Metastatic Pancreatic Carcinoma in the Ovary (tissue), 1 donor: ENCODE results near the genes CSHL1 and LRRC37A3.

GRCh38 chr17:63786866-63787316 lies 12.9 kb downstream of the DDX42 start:
- PRO-cap: no peak

- PRO-cap: no peak
Observed at GRCh38 chr17:63831202-63832345, 4.1 kb upstream of the FTSJ3 start.

DNA sequence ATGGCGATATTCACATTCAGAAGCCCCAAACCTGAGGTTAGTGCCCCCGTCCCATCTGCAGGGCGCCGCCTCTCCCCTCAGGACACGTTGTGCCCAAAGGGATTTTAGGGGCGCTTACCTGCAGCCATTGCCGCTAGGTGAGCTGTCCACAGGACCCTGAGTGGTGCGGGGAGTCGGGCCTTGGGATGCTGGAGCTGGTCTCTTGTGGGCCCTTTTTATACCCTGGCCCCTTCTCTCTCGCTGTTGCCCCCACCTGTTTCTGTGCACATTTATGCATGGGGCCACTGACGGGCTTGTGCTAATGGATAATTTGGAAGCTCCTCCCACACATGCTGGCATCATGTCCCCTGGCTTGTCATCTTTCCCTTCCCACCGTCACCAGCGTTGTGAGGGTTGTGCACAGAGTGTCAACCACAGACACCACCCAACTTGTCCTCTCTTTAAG lies at the start of gene CSHL1:
CSHL1 (minus strand) TSS at position 190 of the 445 bp plus-strand sequence.
- PRO-cap: no peak

GRCh38 chr17:63934718-63935055 lies 2.6 kb upstream of the CD79B start:
- PRO-cap: no peak

GRCh38 chr17:64054221-64054790 lies 33.9 kb upstream of the ICAM2 start:
- PRO-cap: no peak

- PRO-cap: no peak
Observed at GRCh38 chr17:64216304-64217121, 46.5 kb downstream of the TEX2 start.

DNA sequence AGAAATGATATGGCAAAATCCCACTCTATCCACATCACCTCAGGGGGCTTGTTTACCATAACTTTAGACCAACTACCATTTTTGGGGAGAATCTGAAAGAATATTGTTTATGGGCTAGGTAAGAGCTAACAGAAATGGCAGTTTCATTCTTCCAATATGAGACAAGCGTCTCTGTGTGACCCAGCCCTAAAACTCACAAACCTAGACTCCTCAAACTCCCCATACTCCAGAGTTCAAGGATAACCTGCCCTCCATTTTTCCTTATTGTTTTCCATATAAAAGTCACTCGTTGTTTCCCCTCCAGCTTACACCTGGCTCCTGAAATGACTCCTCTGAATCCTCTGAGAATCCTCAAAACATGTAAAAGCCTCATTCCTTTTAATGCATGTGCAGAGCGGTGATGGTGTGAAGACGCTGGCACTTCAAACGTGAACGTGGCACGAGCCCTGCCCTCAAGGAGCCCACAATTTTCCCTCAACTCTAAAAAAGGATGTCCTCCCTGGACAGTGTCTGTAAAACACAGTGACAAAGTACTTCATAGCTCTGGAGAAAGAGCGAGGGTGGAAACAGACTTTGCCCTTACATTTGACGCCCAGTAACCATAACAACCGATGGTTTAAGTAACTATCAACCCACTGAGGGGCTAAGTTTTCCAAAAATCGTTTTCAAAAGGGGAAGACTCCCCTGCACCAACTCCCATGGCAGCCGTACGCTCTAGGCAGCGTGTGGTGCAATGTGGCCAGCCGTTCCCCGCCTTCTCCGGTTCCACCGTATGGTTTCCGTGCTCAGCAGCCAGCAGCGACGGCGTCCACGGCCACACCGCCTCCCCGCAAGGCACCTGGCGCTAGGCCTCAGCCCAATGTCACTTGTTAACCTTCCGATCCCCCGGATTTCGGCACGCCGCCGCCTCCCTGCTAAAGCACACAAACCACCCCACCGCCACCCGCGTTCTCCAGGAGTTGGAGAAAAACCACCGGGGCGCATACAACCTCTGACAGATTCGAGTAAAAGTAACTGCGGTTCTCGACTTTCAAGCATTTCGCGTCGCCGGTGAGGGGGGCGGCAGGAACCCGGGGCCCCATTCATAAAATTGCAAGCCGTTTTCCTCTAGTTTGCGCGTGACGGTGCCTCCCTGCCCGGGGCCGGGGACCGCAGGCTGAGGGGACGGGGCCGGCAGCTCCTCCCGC lies 929 bp downstream of the TEX2 start:
- PRO-cap: no peak

DNA sequence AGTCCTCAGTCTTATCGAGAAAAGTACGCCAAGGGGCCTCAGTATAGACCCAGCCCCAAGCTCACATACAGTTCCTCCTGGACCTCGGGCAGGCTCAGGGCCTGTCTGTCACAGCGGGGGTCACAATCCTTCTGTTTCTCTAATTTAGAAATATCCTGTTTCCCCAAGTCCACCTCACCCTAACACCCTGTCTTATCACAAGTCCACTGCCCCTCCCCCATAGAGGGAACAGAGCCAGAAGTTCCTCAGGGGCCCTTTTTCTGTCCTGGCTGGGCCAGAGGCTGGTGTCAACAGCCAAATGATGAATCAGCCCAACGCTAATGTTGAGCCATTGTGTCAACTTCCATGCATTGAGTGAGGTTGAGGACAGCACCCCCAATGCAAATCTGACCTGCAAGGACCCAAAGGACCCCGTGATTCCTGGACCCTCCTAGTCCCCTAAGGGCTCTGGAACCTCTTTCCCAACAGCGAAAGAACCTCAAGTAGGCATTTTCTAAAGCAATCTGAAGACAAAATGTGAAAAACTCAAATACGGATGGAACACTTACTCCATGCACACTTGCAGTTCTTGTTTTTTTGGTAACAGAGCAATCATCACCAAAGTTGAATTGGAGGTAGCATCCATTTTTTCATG lies 58.6 kb downstream of the PECAM1 start:
- PRO-cap: no peak

DNA sequence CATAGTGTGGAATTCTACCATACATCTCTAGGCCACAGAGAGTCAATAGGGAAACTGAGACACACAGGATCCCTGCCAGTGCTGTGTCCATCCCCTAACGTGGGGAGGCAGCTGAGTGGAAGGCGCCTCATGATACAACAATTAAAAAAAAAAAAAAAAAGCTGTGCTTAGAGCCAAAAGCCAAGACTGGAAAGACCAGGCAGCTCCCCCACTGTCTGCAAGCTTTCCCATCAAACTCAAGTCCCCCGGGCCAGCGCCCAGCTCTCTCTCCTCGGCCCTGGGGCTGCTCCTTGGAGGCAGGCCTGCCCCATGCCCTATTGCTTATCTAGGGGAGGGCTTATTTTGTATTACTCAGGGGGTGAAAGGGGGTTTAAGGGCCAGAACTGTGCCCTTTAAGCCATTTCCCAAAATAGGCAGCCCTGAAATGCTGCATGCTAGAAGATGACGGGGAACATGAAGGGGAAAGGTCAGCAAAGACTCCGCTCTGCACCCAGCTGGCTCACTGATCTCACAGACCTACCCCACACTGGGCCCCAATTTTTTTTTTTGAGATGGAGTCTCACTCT lies 56.6 kb downstream of the PECAM1 start:
- PRO-cap: no peak

DNA sequence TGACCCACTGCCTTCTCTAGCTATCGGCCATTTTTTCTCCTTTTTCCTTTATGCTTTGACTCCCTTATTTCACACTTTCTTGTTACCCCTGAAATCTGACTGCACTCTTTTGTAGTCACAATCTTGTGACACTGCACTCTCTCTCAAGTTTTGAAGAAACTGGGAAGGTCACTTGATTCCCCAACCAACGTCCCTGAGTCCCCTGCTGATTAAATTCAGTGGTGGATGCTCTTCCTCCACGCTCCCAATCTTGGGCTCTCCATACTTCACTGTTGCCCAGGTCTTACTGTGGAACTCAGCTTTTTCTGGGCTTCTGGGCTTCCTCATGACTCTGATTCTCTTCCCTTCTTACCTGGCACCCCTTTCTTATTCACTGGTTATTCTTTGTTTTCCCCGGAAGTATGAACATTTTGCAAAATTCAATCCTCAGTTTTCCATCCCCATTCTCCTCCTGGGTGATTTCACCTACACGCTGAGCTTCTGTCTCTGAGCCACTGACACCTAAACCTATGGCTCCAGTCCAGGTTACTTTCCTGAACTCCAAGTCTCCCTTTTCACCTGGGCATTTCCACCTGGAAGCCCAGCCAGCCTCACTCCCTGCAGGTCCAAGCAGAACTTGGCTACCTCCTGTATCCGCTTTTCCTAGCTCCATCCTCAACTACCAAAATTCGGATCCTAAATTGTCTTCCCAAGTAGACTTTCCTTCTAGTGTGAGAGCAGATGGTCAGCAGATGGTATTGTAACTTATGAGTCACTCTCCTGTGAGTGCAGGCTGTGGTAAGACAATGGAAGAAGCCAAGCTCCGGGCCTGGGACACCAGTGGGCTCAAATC lies 33.6 kb downstream of the PECAM1 start:
- PRO-cap: no peak

DNA sequence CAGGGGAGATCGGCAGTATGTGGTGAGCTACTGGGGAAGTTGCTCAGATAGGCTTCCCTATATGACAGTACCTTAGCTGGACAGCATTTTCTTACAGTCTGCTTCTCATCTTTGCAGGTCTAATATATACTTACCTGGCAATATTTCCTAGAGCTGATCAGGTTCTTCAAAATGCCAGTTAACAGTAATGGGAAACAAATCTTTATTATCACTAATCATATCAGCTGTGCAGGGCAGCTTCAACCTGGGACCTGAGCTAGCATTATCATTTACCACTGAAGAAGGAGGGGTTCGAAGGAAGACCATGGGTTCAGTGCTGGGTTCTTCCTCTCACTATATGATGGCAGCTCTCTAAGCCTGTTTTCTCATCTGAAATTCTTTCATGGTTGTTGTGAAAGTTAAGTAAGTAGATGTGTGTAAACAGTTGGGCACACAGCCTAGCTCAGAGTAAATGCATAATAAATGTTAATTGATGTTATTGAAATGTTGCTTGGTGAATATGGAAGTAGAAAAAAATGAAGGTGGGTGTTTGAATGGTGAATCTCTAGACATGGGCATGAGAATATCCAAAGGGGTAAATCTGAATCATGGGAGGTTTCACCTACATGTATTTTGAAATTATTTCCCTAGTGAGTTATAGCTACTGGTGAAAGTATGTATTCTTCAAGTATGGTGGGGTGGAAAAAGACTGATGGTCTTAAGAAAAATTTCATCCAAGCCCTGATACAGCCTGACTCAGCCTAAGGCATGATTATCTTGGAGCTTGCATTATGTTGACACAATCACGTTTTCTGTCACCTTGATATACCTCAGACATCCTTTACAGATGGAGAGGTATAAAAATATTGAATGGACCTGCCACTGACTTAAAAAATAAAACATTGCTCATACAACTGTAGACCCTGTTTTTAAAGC lies 9.1 kb downstream of the CEP95 start:
- PRO-cap: no peak

DNA sequence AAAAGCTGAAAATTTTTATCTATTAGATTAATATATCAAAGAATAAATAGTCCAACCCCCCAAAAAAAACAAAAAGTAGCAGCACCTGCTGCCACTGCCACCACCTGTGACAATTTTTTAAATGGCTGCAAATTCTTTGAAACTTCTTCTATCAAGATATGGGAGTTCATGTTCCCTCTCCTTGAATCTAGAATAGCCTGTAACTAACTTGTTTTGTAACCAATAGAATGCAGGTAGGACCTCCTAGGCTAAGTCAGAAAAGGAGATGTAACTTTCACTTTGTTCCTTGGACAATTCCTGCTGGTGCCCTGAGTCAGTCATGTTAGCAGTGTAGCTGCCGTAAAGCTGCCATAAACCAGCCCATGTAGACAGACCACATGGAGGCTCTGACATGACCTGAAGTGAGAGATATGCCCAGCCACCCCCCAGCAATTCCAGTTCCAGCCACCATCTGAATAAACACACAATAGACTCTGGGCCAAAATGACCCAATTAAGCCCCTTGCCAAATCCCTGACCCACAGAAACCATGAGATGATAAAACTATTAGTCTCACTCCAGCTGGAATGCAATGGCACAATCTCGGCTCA lies 20.7 kb downstream of the SMURF2 start:
- PRO-cap: no peak

GRCh38 chr17:64661759-64662146 lies 354 bp downstream of the SMURF2 start:
- PRO-cap: bidirectional peak, plus-strand start at chr17:64662102, minus-strand start at chr17:64662082

GRCh38 chr17:64708884-64709475 lies 46.9 kb upstream of the SMURF2 start:
- PRO-cap: unidirectional peak, plus-strand start at chr17:64709269

DNA sequence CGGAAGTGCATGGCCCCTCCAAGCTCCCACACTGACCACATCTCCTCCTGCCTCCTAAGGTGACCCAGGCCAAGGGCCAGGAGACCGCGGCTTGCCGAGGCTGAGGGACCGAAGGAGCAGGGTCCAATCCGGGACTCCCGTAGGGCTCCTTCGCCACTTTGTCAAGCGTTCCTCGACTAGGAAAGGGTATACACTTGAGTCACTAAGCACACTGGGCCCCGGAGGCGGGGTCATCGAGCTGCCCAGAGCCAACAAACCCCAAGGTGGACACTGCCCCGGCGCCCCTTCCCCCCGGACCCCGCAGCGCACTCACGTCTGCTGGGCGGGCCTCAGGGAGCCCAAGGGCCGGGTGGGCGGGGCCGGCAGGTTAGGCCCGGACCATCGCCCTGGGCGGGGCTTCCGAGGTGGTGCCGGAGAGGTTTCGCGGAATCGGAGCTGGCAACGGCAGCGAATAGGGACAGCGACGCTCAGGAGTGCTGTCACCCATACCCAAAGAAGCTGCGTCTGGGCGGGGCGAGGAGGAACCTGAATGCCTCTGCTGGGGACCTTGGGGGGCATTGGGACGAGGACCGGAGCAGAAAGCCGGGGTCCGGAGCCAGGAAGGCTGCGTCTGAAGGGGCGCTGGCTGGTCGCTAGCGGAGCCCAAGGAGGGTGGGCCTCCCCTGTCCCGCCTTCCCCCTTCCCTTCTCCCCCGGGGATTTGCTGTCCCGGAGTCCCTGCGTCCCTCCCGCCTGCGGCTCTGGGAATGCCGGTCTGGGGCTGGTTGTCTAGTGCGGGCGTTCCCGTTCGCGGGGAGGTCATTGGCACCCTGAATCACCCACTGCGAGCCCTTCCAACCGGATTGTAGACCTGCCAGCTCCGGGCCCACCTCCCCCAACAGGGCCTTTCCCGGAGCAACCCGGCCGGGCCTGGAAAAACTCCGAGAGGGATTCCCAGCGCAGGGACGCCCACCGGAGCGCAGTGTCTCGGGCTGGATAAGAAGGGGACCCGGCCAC lies 118.2 kb upstream of the SMURF2 start:
- PRO-cap: bidirectional peak, plus-strand start at position 438 of the sequence, minus-strand start at position 305 of the sequence

GRCh38 chr17:64808294-64809072 lies 110.8 kb downstream of the LRRC37A3 start:
- PRO-cap: no peak

- PRO-cap: bidirectional peak, plus-strand start at chr17:64919620, minus-strand start at chr17:64919468
Observed at GRCh38 chr17:64919306-64920227, at the start of gene LRRC37A3. TSS of gene LRRC37A3 (minus strand) at chr17:64919478.

GRCh38 chr17:64969926-64970489 lies 50.7 kb upstream of the LRRC37A3 start:
- PRO-cap: no peak

DNA sequence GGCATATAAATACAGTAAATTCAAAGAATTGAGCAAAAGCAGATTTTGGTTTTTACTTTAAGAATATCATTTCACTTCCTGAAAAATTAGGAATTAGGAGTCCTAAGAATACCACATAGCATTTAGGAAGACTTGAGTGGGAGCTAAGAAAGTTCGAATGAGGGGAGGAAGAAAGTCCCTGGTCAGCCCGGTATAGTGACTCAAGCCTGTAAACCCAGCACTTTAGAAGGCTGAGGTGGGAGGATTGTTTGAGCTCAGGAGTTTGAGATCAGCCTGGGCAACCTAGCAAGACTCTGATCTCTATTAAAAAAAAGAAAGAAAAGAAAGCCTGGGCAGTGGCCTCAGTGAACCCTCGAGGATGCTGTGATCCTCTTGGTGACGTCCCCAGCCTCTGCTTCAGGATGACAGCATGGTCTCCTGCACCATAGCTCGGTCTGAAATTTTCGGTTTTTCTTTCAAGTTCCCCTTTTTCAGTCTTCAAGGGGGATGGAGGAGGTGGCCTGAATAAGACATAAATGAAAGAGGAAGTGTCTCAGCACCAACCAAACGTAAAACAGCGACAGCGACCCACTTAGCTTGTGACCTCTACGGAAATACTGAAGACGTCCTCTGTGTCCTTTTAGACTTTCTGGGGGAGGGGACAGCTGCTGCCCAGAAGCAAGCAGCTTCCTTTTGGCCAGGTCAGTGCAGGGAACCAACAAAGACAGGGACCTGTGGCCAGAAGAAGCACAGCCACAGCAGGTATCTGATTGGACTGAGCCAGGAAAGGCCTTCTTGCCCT lies 66.5 kb upstream of the LRRC37A3 start:
- PRO-cap: unidirectional peak, minus-strand start at position 302 of the sequence

DNA sequence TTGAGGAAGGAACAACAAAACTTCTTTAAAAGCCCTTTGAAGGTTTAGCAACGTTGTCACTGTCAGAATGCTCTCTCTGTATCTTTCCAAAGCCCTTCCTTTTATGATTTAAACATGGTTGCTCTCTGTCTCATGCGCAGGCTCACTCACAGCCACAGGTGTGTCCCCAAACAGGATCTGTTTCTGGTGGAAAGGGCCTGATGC lies 9.4 kb upstream of the GNA13 start:
- PRO-cap: no peak